Pericardium (tissue), 1 donor: ENCODE measurements around the genes KLHL17 and UBE2J2.

DNA sequence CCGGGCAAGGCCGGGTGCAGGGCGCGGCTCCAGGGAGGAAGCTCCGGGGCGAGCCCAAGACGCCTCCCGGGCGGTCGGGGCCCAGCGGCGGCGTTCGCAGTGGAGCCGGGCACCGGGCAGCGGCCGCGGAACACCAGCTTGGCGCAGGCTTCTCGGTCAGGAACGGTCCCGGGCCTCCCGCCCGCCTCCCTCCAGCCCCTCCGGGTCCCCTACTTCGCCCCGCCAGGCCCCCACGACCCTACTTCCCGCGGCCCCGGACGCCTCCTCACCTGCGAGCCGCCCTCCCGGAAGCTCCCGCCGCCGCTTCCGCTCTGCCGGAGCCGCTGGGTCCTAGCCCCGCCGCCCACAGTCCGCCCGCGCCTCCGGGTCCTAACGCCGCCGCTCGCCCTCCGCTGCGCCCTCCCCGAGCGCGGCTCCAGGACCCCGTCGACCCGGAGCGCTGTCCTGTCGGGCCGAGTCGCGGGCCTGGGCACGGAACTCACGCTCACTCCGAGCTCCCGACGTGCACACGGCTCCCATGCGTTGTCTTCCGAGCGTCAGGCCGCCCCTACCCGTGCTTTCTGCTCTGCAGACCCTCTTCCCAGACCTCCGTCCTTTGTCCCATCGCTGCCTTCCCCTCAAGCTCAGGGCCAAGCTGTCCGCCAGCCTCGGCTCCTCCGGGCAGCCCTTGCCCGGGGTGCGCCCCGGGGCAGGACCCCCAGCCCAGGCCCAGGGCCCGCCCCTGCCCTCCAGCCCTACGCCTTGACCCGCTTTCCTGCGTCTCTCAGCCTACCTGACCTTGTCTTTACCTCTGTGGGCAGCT is 134.6 kb downstream of the OR4F5 start:
- RRBS, result no CpG with 5 or more reads among the region's 88 CpGs

GRCh38 chr1:818660-819225 is 105.0 kb upstream of the SAMD11 start:
- RRBS, result no CpG with 5 or more reads among the region's 13 CpGs

DNA sequence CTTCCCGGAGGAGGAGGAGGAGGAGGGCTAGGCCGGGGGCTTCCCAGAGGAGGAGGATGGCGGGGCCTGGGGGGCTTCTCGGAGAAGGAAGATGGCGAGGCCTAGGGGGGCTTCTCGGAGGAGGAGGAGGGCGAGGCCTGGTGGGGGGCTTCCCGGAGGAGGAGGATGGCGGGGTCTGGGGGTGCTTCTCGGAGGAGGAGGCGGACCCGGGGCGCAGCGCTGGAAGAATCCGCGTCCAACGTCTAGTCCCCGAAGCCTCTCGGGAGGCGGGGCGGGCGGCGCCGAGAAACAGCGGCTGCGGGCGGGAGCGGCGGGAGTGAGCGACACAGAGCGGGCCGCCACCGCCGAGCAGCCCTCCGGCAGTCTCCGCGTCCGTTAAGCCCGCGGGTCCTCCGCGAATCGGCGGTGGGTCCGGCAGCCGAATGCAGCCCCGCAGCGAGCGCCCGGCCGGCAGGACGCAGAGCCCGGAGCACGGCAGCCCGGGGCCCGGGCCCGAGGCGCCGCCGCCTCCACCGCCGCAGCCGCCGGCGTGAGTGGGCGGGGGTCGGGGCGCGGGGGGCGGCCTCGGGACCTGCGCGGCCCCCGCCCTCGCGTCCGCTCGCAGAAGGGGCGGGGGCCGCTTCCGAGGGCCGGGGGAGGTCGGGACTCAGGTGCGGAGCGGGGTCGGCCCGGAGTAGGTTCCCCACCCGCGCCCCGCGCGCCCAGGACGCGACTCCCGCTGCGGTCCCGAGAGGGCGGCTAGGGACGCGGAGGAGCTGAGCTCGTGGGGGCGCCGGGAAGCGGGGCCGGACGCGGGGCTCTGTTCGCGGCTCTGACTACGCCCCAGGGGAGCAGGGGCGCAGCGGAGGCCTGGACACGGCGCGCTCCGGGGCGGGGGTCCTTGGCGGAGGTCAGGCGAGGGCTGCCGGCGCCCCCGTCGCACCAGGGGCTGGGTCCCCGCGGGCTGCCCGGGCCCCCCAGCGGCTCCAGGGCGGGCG is at the start of gene KLHL17:
KLHL17 (plus strand) TSS at position 313 of the 977 bp plus-strand sequence.
- RRBS, result 2% methylated on average over 76 of the region's 129 CpGs

DNA sequence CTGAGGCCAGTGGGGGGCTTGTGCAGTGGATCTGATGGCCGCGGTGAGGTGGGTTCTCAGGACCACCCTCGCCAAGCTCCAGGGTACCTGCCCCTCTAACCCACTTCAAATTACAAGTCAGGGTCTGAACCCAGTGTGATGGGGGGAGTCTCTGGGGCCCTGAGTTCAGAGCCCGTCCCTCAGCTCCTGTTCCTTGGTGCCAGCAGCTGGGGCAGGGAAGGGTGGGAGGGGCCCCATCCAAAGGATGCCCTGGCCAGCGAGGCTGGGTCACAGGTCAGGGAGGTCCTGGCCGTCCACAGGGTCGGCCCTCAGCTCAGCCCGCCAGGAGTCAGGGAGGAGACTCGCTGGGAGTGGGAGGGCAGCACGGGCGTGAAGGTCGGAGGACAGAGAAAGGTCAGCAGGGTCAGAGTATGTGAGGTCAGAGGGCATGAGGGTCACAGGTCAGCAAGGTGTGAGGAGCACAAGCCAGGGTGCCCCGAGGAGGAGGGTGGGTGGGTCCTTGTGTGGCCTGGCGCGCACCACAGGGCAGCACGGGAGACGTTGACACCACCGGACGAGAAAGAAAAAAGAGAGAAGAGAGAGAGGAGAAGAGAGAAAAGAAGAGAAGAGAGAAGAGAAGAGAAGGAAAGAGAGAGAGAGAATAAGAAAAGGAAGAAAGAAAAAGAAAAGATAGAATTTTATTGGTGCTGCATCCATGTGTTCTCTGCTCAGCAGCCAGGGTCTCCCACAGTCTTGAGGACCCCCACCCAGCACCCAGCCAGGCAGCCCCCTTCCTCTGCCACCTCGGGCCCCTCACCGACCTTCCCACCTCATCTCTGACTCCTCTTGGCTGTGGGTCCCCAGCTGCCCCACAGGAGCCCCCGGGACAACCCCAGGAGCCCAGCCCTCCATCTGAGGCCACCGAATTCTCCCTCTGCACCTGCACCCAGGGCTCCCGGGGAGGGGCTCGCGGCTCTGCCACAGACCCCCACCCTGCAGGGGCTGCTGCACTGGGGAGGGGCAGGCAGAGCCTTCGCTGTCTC is 7.0 kb downstream of the PERM1 start:
- RRBS, result 75% methylated on average over 3 of the region's 27 CpGs

- RRBS, result 40% methylated on average over 13 of the region's 29 CpGs
Measured at GRCh38 chr1:980522-981175, 1.2 kb downstream of the PERM1 start.

GRCh38 chr1:1125311-1125694 is 9.4 kb upstream of the C1orf159 start:
- RRBS, result no CpG with 5 or more reads among the region's 11 CpGs

DNA sequence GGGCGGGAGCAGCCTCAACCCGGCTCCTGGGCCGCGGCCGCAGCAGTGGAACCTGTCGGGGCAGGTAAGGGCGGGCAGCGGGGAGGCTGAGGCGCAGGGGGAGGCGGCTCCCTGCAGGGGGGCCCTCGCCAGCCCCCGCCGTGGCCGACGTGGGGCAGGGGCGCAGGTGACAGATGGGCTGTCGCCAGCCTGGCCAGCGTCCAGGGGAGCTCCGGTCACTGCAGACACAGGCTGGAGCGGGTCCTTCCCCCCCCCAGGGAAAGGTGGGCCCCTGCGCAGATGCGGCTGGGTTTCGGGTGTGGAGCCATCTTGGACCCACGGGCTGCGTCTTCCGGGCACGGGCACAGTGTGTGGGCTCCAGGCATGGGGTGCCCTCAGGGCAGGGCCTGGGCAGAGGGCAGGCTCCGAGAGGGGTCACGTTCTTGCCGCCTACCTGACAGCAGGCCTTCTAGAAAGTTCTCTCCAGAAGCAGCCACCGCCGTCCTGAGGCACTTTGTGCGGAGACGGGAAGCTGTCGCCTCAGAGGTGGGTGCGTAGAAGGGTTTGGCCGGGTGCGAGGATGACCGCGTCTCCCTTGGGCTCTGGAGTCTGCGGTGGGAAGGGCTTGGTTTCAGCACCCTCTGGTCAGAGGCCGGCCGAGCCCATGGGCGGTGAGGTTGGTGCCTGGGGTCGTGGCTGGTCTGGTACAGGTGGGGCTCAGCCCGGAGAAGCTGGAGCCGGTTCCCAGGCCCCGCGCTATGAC is 10.3 kb upstream of the TTLL10 start:
- RRBS, result 80% methylated on average over 7 of the region's 49 CpGs

GRCh38 chr1:1164031-1165201 is 9.3 kb upstream of the TTLL10 start:
- RRBS, result 41% methylated on average over 25 of the region's 81 CpGs

DNA sequence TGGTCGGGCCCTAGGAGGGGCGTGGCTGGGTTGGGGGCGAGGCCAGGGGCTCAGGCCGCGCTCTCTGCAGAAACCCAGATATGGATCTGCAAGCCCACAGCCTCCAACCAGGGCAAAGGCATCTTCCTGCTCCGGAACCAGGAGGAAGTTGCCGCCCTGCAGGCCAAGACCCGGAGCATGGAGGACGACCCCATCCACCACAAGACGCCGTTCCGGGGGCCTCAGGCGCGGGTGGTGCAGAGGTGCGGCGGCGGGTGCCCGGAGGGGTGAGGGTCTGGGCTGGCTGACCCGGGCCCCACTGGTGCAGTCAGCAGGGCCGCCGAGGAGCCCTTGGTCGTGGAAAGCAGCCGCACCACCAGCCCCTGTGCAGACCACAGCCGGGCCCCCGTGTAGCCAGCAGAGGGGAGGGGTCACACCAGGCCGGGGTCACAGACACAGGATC is 9.1 kb downstream of the TTLL10 start:
- RRBS, result 38% methylated on average over 20 of the region's 26 CpGs

DNA sequence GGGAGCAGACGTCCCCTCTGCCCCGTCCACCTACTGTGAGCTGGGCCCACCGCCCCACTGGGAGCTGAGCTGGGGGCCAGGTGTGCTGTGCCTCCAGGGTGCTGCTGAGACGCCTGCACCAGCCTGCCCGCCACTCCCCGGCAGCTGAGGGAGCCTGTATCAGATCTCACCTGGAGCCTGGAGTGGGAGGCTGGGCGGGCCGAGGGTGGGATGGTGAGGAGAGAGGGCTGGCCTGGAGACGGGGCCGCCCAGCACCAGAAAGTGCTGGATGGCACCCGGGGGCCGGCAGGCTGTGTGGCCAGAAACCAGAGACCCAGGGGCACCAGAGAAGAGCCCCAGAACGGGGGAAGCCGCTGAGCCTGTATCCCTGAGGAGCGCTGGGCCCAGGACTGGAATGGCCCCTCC is 3.5 kb downstream of the TNFRSF18 start:
- RRBS, result no CpG with 5 or more reads among the region's 15 CpGs

GRCh38 chr1:1208772-1209430 is 2.5 kb upstream of the TNFRSF18 start:
- RRBS, result 46% methylated on average over 5 of the region's 37 CpGs

GRCh38 chr1:1216330-1217517 is 2.8 kb upstream of the TNFRSF4 start:
- RRBS, result 56% methylated on average over 10 of the region's 79 CpGs

DNA sequence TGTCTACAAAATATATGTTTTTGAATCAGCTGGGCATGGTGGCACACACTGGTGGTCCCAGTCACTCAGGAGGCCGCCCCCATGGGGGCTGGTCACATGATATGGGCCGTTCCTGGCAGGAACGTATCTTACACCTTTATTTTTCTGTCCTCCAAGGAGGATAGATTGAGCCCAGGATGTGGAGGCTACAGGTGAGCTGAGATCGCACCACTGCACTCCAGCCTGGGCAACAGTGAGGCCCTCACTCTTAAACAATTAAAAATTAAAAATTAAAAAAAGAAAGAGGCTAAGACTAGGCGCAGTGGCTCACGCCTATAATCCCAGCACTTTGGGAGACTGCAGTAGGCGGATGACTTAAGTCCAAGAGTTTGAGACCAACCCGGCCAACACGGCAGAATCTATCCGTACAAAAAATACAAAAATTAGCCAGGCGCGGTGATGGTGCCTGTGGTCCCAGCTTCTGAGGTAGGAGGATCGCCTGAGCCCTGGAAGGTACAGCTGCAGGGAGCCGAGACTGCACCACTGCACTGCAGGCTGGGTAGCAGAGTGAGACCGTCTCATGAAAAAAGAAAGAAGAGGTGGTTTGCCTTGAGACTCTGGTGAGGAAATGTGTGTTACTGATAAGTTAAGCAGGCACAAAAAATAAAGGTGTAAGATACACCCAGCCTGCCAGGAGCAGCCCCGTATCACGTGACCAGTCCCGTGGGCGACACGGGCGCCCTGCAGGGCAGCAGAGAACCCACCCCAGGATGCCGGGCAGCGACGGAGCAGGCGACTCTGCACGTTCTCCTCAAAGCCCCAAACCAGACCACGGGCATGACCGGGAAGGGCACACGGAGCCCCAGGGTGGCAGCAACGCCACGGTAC is 7.7 kb upstream of the TNFRSF4 start:
- RRBS, result 91% methylated on average over 7 of the region's 31 CpGs

- RRBS, result 1% methylated on average over 45 of the region's 90 CpGs
Measured at GRCh38 chr1:1273729-1274572, at the start of gene UBE2J2. TSS of gene UBE2J2 (minus strand) at chr1:1273854.

DNA sequence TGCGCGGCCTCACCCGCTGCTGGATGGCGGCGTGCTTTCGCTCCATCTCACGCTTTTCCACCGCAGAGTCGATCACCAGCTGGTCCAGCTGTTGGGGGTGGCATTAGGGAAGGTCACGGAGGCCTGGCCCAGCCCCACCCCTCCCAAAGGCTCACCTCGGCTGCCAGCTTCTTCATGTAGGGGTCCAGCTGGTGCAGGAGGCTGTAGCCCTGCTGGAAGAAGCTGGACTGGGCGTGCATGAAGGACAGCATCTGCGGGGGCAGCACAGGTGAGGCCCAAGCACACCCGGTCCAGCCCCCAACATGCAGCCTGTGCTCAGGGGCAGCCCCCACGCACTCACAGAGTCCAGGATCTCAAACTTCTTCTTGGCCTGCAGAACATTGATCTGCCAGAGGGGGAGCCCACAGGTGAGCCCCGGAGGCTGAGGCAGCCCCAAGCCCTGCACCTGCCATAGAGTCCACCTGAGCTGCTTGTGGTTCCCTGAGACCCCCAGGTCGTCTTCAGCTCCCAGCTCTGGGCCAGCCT is 7.8 kb downstream of the ACAP3 start:
- RRBS, result no CpG with 5 or more reads among the region's 17 CpGs

DNA sequence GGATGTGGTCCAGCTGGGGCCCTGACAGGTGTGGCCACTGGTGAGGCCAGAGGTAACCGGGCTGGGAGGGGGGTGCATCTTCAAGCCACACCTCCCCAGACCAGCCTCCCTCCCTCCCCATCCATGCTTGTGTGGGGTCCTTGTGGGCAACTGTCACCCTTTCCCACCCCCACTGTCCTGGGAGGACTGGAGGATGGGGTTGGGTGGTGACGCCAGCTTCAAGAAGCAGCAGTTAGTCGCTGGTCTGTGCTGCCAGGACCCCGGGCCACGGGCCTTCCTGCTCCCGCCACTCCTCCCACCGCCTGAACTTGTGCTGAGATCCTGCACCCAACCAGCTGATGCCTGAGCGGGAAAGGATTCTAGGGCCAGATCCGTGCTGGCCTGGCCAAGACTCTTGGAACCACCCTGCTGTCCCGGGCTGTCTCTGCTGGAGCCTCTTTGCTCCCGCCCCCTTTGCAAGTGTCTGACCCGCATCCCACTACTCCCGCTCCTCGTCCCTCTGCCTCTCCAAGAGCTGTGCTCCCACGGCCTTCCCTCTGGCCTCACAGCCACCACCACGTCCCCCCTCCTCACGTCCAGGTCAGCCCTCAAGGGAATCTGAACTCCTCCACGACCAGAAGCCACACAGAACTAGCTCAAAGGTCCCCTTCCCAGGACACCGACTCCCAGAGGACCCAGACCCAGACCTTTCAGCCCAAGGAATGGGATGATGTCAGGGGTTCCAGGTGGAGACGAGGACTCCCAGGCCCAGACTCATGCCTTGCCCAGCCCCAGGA is 2.9 kb upstream of the DVL1 start:
- RRBS, result no CpG with 5 or more reads among the region's 20 CpGs

- RRBS, result 22% methylated on average over 31 of the region's 102 CpGs
Measured at GRCh38 chr1:1354581-1355382, 3.6 kb downstream of the MXRA8 start.

- RRBS, result no CpG with 5 or more reads among the region's 10 CpGs
Measured at GRCh38 chr1:1372843-1373264, 2.2 kb downstream of the AURKAIP1 start.

DNA sequence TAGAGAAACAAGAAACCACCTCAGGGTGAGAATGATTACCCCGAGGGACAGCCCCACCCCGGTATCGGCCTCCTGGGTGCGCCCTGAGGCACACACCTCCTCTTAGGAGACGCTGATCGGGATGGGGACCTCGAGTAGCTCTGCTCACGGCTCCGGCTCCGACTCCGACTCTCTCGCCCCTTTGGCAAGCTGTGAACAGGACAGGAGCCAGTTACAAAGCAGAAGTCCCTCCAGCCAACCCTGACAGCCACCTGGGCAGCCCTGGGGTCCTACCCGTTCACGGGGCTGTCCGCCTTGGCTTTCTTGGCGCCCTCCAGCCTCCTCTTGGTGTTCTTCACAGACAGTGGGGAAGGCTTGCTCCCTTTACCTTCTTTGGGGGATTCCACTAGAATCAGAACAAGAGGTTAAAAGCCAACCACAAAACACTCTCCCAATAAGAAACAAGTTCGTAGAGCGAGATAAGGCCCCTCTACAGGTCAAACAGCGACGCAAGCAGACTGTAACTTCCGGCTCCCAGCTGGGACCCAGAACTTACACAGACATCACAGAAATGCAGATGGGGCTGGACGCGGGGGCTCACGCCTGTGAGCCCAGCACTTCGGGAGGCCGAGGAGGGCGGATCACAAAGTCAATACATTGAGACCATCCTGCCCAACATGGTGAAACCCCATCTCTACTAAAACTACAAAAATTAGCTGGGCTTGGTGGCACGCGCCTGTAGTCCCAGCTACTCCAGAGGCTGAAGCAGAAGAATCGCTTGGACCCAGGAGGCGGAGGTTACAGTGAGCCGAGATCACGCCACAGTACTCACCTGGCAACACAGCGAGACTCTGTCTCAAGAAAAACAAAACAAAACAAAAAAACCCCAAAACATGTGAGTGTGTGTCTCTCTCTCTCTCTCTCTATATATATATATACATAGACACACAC is 11.2 kb downstream of the CCNL2 start:
- RRBS, result 96% methylated on average over 3 of the region's 34 CpGs